Hematopoietic multipotent progenitor cell (in vitro differentiated cells): ENCODE results near the genes CYP2A6, AXL, HNRNPUL1 and CD79A.

DNA sequence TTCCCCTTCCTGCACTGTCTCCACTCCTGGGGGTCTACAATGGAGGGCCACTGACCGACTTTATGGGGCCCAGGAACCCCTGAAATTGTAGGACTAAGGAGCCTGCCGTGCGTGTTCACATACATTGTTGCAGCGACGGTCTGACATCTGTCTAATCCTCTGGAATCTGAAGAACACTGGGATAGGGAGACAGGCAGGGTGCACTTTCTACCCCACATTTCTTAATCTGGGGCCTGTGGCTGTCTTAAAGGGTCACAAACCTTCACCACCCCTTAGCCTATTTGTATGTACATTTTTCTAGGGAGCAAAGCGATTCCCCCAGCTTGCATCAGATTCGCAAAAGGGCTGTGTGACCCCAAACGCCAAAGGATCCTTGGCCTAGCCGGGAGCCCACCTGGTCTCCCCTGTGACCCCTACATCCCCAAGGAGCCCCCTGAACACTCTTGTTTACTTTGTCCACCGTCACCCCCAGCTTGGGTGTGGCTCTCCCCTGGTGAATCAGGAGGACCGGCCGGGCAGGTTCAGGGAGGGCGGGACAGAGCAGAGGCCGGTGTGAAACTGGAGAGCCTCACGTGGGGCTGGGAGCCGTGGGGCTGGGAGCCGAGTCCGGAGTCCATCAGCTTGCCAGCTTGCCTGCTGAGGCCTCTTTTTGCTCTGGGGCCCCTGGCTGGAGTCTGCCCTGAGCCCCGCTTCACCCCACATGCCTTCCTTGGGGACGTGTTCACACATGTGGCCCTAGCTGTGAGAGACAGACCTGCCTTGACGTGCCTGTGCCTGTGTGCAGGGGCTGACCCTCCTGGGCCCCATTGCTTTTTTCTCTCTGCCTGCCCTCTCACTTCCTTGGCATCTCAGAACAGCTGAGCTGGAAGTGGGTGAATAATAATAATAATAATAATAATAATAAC lies 1.8 kb downstream of the ITPKC start:
- CAGE, long polyA plus RNA: no peak

- CAGE, long polyA plus RNA: no peak
Observed at GRCh38 chr19:40750785-40751129, 246 bp upstream of the SNRPA start.

DNA sequence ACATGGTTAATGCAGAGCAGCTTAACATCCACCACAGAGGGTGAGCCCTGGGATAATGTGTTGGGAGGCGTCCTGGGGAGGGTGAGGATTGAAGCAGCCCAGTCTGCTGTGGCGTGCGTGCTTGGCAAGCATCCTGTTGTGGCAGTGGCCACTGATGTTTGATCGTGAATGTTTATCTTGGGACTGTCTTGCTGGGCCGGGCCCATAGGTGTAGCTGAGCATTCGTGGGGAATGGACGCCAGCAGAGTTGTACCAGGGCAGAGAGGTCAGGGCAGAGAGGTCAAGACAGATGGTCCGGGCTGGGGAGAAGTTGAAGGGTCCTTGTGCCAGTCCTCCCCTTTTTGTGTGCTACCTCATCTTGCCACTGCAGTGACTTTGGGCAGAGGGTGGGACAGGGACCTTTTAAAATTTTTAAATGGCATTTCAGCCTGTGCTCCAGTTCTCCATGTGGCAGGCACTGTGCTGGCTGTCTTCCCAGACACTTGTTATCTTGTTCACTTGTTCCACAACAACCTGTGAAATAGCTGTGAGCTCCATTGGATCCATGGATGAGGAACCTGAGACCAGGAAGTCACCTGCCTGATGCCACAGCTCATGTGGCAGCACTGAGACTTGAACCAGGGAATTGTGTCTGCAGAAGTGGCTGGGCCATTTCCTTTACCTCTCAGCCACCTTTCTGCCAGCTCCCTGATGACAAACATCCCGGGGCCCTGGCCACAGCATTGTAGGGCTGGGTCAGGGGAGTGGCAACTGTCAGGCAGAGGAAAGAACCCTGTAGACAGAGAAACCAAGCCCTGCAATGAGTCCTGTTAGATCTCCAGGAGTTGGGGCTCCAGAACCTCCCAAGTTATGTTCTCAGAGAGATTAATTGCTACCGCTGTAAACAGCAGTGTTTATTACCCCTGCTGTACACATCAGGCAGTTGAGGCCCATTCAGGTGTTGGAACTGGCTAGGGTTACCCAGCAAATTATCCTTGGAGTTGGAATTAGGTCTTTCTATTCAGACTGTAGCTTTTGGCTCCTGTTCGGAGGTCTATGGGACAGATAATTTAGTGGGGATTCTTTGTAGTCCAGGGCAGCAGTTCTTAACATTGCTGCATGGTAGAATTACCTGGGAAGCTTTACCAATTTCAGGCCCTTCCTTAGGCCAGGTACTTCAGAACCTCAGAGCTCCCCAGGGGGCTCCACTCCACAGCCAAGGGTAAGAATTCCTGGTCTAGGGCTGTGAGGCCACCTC lies 6.4 kb downstream of the EGLN2 start:
- CAGE, long polyA plus RNA: no peak

- CAGE, long polyA plus RNA: no peak
Observed at GRCh38 chr19:40850130-40850934, at the start of gene CYP2A6. TSS of gene CYP2A6 (minus strand) at chr19:40850447.

- CAGE, long polyA plus RNA: no peak
Observed at GRCh38 chr19:40864641-40864943, 14.3 kb upstream of the CYP2A6 start.

DNA sequence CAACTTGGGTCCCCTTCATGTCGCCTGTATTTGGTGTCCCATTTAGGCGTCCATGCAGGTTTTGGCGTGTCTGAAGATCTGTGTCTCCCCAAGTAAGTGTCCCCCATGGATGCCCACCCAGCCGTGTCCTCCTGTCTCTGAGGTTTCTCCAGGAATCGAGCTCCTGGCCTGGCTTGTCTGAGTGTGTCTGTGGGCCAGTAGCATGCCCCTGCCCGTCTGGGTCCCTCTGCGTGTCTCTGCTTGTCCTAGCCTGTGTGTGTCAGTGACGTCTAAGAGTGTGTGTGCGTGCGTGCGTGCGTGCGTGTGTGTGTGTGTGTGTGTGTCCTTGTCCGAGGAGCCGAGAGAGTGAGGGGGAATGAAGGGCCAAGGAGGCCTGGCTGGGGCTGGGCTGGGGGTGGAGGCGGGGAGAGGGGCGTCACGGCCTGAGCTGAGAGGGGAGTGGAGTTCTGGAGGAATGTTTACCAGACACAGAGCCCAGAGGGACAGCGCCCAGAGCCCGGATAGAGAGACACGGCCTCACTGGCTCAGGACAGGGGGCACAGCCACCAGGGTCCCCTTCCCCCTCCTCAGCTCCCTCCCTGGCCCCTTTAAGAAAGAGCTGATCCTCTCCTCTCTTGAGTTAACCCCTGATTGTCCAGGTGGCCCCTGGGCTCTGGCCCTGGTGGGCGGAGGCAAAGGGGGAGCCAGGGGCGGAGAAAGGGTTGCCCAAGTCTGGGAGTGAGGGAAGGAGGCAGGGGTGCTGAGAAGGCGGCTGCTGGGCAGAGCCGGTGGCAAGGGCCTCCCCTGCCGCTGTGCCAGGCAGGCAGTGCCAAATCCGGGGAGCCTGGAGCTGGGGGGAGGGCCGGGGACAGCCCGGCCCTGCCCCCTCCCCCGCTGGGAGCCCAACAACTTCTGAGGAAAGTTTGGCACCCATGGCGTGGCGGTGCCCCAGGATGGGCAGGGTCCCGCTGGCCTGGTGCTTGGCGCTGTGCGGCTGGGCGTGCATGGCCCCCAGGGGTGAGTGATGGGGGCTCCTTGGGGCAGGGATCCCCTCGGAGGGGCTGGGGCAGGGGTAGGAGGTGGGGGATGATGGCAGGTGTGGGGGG lies at the start of gene AXL:
TSS of gene AXL (plus strand) at position 742 of the 1,085 bp plus-strand sequence.
- CAGE, long polyA plus RNA: no peak

- CAGE, long polyA plus RNA: no peak
Observed at GRCh38 chr19:41264276-41264649, at the start of gene HNRNPUL1. TSS of gene HNRNPUL1 (plus strand) at chr19:41264372.

- CAGE, long polyA plus RNA: no peak
Observed at GRCh38 chr19:41295034-41295655, 14.8 kb upstream of the CCDC97 start.

DNA sequence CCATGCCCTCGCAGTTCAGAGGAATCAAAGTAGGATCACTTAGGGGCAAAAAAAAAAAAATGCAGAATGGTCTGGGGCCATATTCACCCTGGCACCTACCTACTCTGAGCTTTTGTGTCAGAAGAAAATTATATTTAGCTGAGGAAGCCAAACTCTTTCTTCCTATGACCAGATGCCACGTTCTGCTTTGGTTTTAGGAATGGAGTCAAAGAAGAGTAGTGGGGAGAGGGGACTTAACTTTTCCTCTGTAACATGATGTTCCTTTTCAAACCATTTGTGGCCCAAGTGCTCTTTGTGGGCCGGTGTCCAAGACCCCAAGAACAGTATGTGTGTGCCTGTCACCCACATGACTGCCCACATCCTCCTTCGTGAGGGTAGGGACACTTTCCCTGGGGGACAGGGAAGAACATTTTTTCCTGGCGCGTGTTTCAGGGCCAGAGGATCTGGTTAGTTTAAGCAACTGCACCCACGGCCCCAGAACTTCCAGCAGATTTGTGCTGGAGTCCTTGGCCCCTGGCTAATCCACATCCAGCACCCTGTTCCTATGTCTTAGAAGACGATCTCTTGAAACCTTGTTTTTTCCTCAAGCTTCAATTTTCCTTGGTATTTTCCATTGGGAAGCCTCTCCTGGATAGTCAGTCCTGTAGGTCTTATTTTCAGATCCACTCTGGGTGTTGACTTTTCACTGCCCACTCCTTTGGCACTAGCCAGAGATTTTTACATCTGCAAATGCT lies 10.9 kb upstream of the CCDC97 start:
- CAGE, long polyA plus RNA: no peak

DNA sequence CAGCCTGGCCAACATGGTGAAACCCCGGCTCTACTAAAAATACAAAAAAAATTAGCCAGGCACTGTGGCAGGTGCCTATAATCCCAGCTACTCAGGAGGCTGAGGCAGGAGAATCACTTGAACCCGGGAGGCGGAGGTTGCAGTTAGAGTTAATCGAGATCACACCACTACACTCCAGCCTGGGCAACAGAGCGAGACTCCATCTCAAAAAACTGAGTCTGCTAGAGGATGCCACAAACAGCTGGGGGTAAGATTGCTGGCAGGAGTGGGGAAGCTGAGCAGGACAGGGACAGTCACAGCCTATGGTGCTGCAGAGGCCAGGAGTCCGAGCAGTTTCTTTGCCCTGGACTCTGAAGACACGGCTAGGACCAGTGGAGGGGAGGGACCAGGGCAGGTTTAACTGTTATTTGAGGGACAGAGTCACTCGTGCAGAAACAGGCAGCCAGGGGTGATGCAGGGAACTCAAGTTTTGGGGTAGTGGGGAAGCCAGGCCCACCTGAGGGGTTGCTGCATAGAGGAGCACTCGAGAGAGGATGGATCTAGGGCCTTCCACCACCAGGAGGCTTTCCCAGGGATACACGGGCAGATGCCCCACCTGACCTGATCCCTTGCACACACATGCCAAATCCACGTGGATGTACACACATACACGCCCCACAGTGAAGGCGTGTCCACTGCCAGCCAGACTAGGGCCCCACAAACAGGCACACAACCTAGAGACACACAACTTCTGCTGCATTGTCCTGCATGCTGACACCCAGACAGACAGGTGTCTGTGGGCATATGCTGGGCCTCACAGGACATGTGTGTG lies 8.5 kb downstream of the CCDC97 start:
- CAGE, long polyA plus RNA: no peak

DNA sequence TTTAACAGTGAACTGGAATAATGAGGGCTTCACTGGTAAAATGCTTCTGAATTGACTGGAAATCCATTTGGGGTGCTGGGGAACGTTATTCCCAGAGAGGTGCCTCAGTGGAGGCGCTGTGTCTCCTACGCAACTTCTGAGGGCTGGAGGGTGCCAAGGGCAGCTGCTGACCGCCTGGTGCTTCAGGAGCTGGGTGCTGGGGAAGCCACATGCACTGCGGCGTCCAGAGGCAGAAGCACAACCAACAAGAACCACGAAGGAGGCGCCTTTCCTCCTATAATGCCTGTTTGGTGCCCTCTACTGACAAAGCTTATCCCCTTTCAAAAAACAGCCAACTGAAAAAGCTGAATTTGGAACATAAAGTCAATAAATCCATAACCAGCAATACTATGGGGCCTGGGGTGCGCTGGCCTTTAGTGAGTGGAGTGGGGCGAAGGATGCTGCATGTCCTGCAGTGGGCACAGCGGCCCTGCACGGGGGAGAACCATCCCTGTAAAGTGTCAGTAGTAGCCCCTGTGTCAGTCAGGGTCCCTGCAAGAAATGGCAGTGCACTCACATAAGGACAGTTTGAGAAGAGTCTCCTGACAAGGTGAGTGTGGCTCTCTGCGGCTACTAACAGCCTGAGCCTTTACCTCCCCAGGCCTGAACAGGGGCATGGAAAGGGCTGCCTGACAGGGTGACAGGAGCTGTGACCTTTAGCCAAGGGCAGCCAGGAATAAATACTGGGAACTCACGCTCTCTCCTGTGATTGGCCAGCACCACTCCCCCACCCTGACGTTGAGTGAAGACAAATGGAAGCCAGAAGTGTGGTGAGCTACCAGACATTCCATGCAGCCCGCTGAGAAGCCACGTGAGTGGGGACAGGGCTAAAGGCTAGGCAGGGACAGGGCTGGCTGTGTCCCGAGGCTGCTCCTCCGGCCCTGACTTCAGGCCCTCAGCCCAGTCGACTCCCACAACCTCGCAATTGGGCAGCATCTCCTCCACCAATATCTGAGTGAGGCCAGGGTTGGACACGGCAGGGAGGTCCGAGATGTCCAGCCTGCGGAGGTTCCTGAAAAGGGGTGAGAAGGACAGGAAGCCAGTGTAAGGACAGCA lies 4.5 kb upstream of the B3GNT8 start:
- CAGE, long polyA plus RNA: no peak

GRCh38 chr19:41436351-41437015 lies 3.2 kb downstream of the DMAC2 start:
- CAGE, long polyA plus RNA: no peak

DNA sequence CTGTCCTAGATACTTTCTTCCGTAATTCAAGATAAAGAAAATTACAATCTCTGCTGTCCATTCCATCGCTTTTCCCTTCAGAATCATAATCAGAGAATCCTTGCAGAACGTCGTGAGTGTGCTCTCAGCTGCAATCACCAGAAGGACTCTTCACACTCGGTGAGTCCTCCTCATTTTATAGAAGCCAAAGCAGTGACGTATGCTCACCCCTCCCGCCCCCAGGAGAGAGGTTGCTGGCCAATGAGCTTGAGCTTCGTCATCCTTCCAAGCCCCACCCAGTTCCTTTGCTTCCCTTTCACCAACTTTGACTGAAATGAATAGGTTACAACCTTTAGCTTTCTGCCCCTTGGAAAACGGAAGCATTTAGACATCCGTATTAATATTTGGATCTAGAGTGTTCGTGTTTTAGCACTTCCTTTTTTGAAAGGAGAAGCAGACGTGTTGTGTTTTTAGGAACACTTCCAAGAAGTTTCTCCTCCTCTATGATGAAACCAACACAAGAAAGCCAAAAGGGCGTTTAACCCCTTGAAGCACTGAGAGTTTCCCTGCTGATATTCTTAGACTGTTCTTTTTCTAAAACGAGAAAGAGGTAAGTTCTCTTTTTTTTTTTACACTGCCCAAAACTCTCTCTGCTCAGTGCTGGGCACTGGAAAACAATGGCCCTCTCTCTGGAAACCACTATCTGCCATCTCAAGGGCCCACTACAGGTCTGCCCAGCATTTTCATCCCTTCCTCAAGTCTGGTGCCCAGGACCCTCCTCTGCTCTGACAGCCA lies 44.4 kb upstream of the CEACAM21 start:
- CAGE, long polyA plus RNA: start-site peak on the minus strand centred at position 150 of the sequence, 6 bp wide, 877 reads

GRCh38 chr19:41744910-41745220 lies 10.5 kb upstream of the CEACAM6 start:
- CAGE, long polyA plus RNA: no peak

DNA sequence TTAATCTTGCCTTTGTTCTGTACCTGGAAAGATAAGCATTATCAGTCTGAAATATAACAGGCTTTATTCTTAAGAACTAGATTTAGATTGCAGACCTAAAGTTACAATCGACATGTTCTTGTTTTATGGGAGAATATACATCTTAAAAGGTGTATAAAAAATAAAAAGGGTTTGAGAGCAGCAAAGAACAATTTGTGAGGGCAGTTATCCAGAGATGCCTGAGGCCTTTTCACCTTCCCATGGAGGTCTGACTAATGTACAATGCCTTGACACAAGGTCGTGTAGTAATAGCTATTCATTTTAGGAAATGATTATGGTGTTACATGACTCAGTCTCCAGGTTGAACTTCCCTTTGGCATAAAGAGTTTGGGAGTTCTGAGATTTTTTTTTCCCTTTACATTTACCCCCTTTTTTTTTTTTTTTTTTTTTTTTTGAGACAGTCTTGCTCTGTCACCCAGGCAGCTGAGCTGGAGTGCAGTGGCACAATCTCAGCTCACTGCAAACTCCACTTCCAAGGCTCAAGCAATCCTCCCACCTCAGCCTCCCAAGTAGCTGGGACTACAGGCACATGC lies 20.1 kb downstream of the CEACAM6 start:
- CAGE, long polyA plus RNA: no peak

DNA sequence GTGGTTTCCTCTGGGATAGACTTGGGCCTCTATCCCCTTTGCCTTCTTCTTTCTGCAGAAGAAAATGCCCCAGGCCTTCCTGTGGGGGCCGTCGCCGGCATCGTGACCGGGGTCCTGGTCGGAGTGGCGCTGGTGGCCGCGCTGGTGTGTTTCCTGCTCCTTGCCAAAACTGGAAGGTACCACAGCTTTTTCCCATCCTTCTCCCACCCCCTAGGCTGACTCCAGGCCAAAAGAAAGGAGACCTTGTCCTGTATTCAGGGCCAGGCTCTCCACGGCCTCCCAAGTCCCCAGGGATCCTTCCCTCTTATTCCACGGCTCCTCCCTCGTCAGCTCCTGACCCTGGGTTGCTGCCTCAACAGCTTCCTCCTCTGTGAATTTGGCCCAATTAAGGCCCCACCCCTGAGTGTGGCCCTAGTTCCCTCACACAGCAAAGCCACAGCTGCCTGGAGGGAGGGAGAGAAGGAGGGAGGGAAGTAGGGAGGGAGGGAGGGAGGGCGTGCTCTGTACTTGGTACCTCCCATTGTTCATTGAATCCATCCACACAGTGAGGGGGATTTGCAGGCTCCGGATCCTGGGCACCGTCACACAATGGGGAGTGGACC lies 12.5 kb downstream of the CEACAM3 start:
- CAGE, long polyA plus RNA: no peak

DNA sequence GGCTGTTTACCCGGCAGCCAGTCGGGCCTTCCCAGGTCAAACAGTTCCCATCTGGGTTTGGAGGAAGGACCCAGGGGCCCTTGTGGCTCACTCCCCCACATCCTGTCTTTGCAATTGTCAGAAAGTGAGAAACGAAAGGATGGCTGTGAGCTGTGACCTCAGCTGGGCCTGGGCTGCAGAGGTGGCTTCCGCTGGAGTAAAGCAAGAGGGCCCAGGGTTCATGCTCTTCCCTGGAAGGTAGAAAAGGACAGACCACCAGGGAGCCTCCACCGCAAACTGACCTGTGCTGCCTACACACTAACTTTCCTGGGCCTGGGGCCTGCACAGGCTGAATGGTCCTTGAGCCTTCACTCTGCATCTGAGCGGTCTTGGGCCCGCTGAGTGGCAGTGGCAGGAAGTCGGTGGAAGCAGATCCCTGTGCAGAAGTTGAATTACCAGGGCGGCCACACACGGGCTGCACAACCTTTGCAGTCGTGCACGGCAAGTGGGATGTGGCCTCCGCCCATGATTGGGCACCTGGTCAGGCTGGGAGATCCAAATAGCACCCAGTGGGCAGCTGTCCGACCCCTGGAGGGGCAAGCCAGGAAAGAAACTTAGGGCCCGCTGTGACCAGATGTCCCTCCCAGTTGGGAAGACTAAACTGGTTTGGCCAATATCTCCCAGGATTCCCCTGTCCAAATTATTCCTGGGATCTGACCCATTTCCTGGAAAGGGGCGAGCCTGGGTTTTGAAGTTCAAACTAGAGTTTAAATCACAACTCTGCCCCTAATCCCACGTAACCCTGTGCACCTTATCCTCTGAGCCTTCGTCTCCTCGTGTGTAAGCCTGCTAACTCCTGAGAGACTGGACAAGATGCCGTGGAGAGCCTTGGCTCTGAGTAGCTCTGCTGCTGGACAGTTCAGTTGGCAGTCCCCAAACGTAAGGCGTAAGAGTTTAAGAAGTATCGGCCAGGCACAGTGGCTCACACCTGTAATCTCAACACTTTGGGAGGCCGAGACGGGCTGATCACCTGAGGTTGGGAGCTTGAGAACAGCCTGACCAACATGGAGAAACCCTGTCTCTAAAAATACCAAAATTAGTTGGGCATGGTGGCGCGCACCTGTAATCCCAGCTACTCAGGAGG lies 5.0 kb upstream of the CD79A start:
- CAGE, long polyA plus RNA: no peak

GRCh38 chr19:41876747-41877898 lies at the start of gene CD79A:
TSS of gene CD79A (plus strand) at chr19:41877279.
- CAGE, long polyA plus RNA: no peak

DNA sequence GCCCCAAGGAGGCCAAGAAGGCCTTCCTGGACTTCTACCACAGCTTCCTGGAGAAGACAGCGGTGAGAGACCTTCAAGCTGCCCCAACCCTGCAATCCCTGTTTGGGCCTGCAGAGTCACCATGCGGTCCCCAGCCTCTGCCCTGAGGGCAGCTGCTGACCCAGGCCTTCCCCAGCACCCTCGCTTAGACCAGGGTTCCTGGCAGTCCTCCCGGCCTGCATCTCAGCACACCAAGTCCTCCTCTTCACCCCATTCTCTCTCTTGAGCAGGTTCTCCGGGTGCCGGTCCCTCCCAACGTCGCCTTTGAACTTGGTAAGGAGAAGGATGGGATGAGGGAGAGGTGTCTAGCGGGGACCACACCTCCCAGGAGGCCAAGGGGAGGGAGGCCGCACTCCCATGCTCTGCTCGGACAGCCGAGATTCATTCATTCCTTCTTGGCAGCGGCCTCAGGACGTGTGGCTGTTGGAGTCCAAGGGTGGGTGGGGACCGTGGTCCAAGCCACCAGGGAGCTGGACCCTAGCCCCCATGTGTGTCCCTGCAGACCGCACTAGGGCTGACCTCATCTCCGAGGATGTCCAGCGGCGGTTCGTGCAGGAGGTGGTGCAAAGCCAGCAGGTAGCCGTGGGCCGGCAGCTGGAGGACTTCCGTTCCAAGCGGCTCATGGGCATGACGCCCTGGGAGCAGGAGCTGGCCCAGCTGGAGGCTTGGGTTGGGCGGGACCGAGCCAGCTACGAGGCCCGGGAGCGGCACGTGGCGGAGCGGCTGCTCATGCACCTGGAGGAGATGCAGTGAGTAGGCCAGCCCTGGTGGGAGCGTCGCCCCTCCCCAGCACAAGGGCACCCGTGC lies 9.3 kb downstream of the ARHGEF1 start:
- CAGE, long polyA plus RNA: no peak

DNA sequence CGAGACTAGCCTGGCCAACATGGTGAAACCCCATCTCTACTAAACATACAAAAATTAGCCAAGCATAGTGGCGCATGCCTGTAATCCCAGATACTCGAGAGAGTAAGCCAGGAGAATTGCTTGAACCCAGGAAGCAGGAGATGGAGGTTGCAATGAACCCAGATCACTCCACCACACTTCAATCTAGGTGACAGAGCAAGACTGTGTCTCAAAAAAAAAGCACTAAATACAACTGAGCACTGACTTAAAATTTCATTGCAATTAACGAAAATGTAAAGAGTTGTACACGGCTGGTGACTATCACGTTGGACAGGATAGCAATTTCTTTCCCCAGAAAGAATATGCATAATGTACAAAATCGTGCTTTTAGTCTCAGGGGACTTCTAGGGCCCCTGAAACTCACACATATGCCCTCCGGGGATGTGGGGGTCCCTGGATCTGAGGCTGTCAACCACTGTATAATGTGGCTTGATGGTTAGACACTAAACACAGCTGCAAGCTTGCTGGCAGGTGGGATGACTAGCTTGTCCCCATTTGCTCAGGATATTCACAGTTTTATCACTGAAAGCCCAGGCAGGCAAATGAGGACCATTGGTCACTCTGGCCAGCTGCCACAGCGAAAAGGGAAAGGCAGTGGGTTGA lies 17.3 kb downstream of the ARHGEF1 start:
- CAGE, long polyA plus RNA: no peak